HepG2 (cell line): ENCODE data around the genes APPL2, C12orf75 and NUAK1.

GRCh38 chr12:103901391-103901802 is 28.8 kb upstream of the HSP90B1 start:
- RRBS, 2 experiments = no CpG with 5 or more reads among the region's 5 CpGs
CAGE:
- cytosol, long polyA minus RNA = no peak
- cytosol, long polyA plus RNA = no peak
- long polyA plus RNA = no peak
- nucleus, long polyA minus RNA = no peak
- nucleus, long polyA plus RNA = no peak

GRCh38 chr12:104131741-104132045 is 6.3 kb downstream of the NFYB start:
- RRBS, 2 experiments = no CpG with 5 or more reads among the region's 3 CpGs
CAGE:
- cytosol, long polyA minus RNA = no peak
- cytosol, long polyA plus RNA = no peak
- long polyA plus RNA = no peak
- nucleus, long polyA minus RNA = no peak
- nucleus, long polyA plus RNA = no peak

DNA sequence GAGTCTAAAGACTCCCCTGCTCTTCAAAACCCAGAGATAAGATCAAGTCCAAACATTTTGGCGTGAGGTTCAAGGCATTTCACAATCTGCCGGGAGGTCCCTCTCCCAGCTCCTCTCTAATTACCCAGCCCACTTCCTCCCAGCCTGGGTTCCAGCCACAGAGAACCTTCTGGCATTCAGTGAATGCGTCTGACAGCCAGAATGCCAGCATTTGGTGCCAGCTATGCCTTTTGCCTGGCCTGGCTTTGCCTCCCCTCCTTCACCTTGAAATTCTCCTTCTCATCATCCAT is 37.6 kb upstream of the TXNRD1 start:
- RRBS, 2 experiments = no CpG with 5 or more reads among the region's 3 CpGs
CAGE:
- cytosol, long polyA minus RNA = no peak
- cytosol, long polyA plus RNA = no peak
- long polyA plus RNA = no peak
- nucleus, long polyA minus RNA = no peak
- nucleus, long polyA plus RNA = no peak

- RRBS, 2 experiments = no CpG with 5 or more reads among the region's 8 CpGs
CAGE:
- cytosol, long polyA minus RNA = no peak
- cytosol, long polyA plus RNA = no peak
- long polyA plus RNA = no peak
- nucleus, long polyA minus RNA = no peak
- nucleus, long polyA plus RNA = no peak
Observed at GRCh38 chr12:104219800-104220561, 4.4 kb downstream of the TXNRD1 start.

DNA sequence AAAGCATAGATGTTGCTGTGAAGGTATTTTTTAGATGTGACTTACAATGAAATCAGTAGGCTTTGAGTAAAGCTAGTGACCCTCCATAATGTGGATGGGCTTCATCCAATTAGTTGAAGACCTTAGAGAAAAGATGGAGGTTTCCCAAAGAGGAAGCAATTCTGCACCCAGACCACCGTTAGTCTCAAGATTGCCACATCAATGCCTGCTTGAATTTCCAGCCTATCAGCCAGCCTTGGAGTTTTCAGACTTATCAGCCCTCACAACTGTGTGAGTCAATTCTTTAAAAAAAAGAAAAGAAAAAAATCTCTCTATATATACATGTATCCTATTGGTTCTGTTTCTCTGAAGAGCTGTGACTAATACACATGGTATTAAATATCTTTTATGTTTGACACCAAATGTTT is 22.9 kb upstream of the EID3 start:
- RRBS, 2 experiments = no CpG with 5 or more reads among the region's 1 CpG
CAGE:
- cytosol, long polyA minus RNA = no peak
- cytosol, long polyA plus RNA = no peak
- long polyA plus RNA = no peak
- nucleus, long polyA minus RNA = no peak
- nucleus, long polyA plus RNA = no peak

GRCh38 chr12:104299673-104300659 is 3.6 kb upstream of the EID3 start:
- RRBS, 2 experiments = no CpG with 5 or more reads among the region's 11 CpGs
CAGE:
- cytosol, long polyA minus RNA = no peak
- cytosol, long polyA plus RNA = no peak
- long polyA plus RNA = no peak
- nucleus, long polyA minus RNA = no peak
- nucleus, long polyA plus RNA = no peak

GRCh38 chr12:104459416-104459713 is 2.6 kb downstream of the CHST11 start:
- RRBS, 2 experiments = no CpG with 5 or more reads among the region's 5 CpGs
CAGE:
- cytosol, long polyA minus RNA = no peak
- cytosol, long polyA plus RNA = no peak
- long polyA plus RNA = no peak
- nucleus, long polyA minus RNA = no peak
- nucleus, long polyA plus RNA = no peak

GRCh38 chr12:104472432-104473021 is 15.8 kb downstream of the CHST11 start:
- RRBS, 2 experiments = no CpG with 5 or more reads among the region's 7 CpGs
CAGE:
- cytosol, long polyA minus RNA = no peak
- cytosol, long polyA plus RNA = no peak
- long polyA plus RNA = no peak
- nucleus, long polyA minus RNA = no peak
- nucleus, long polyA plus RNA = no peak

GRCh38 chr12:104559727-104560244 is 103.0 kb downstream of the CHST11 start:
- RRBS, 2 experiments = no CpG with 5 or more reads among the region's 1 CpG
CAGE:
- cytosol, long polyA minus RNA = no peak
- cytosol, long polyA plus RNA = no peak
- long polyA plus RNA = no peak
- nucleus, long polyA minus RNA = no peak
- nucleus, long polyA plus RNA = no peak

- RRBS, 2 experiments = no CpG with 5 or more reads among the region's 36 CpGs
CAGE:
- cytosol, long polyA minus RNA = no peak
- cytosol, long polyA plus RNA = no peak
- long polyA plus RNA = no peak
- nucleus, long polyA minus RNA = no peak
- nucleus, long polyA plus RNA = no peak
Observed at GRCh38 chr12:104720013-104721093, 237.7 kb downstream of the SLC41A2 start.

DNA sequence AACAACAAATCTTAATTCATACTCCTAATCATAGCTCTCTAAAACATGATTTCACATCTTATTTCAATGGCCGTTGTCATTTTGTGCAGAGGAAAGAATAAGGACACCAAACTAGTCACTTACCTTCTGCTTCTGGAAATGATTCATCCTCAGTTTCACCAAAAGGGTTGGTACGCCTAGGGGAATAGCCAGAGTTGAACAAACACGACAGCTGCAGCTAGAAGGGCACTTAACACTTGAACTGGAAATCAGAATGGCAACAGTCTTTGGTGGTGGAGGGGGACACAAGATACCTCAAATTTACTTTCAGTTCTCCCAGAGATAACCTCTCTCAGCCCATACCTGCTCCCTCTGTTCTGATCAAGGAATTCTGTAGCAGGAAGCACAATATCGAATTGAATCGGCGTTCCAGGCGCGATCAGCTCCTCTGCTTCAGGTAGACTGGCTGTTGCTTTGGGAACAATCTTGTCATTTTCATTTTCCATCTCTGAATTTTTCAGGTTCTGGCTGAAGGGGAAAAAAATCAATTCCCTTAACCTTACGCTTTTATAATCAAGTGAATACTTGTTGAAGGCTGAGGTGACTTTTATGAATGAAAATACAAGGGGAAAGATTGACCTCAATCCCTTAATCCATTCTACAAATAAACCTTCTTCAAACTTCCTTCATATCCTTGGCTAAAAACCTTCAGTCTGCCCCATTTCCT is 46.2 kb downstream of the APPL2 start:
- RRBS, 2 experiments = no CpG with 5 or more reads among the region's 9 CpGs
CAGE:
- cytosol, long polyA minus RNA = no peak
- cytosol, long polyA plus RNA = no peak
- long polyA plus RNA = no peak
- nucleus, long polyA minus RNA = no peak
- nucleus, long polyA plus RNA = no peak

GRCh38 chr12:105235273-105236664 is at the start of gene APPL2:
Gene APPL2, minus strand, starts transcription at chr12:105236174.
- RRBS, 2 experiments = 3% methylated on average over 27 of the region's 94 CpGs
CAGE:
- cytosol, long polyA minus RNA = start-site peak on the minus strand at chr12:105236092-105236143, 24 reads
- cytosol, long polyA plus RNA = no peak
- long polyA plus RNA = start-site peak on the minus strand at chr12:105236082-105236131, 26 and 57 reads in 2 replicates
- nucleus, long polyA minus RNA = no peak
- nucleus, long polyA plus RNA = no peak

- RRBS, 2 experiments = no CpG with 5 or more reads among the region's 2 CpGs
CAGE:
- cytosol, long polyA minus RNA = no peak
- cytosol, long polyA plus RNA = no peak
- long polyA plus RNA = no peak
- nucleus, long polyA minus RNA = no peak
- nucleus, long polyA plus RNA = no peak
Observed at GRCh38 chr12:105321041-105321499, 9.4 kb upstream of the C12orf75 start.

- RRBS, 2 experiments = under 1 to 3% methylated on average over 13 to 16 of the region's 111 CpGs
CAGE:
- cytosol, long polyA minus RNA = no peak
- cytosol, long polyA plus RNA = no peak
- long polyA plus RNA = no peak
- nucleus, long polyA minus RNA = no peak
- nucleus, long polyA plus RNA = no peak
Observed at GRCh38 chr12:105330040-105331308, at the start of gene C12orf75. Gene C12orf75, plus strand, starts transcription at chr12:105330691.

DNA sequence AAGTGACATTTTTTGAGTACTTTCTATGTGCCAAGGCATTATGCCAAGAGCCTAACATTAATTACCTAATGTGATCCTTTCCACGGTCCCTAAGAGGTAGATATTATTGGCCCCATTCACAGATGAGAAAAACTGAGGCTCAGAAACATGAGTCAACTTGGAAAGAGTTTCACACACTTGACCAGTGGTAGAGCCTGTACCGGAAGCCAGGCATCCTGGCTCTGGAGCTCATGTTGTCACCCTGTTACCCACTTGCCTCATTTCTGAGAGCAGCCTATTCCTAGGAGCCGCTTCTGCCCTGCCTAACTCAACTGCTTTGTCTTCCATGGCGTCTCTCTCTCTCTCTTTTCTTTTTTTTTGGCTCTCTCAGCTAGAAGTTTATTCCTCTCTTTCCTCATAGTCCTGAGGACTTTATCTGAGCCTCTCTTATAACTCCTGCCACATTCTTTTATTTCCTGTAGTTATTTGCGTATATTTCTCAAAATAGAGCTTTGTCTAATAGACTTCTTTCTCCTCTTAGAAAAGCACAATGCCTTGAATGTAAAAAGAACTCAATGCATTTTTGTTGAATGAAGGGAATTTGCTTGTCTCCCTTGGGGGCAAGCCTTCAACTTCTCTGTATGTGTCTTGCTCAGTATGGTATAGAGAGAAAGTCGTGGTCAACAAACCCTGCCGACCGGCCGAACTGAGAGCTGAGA is 136.2 kb downstream of the C12orf75 start:
- RRBS, 2 experiments = no CpG with 5 or more reads among the region's 9 CpGs
CAGE:
- cytosol, long polyA minus RNA = no peak
- cytosol, long polyA plus RNA = no peak
- long polyA plus RNA = no peak
- nucleus, long polyA minus RNA = no peak
- nucleus, long polyA plus RNA = no peak

GRCh38 chr12:106080354-106080777 is 58.4 kb downstream of the NUAK1 start:
- RRBS, 2 experiments = no CpG with 5 or more reads among the region's 6 CpGs
CAGE:
- cytosol, long polyA minus RNA = no peak
- cytosol, long polyA plus RNA = no peak
- long polyA plus RNA = no peak
- nucleus, long polyA minus RNA = no peak
- nucleus, long polyA plus RNA = no peak

GRCh38 chr12:106083867-106084346 is 54.8 kb downstream of the NUAK1 start:
- RRBS, 2 experiments = 95% methylated on average over 2 of the region's 11 CpGs
CAGE:
- cytosol, long polyA minus RNA = no peak
- cytosol, long polyA plus RNA = no peak
- long polyA plus RNA = no peak
- nucleus, long polyA minus RNA = no peak
- nucleus, long polyA plus RNA = no peak

- RRBS, 2 experiments = 2 to 5% methylated on average over 11 of the region's 66 CpGs
CAGE:
- cytosol, long polyA minus RNA = no peak
- cytosol, long polyA plus RNA = no peak
- long polyA plus RNA = no peak
- nucleus, long polyA minus RNA = no peak
- nucleus, long polyA plus RNA = no peak
Observed at GRCh38 chr12:106138421-106139021, at the start of gene NUAK1. Gene NUAK1, minus strand, starts transcription at chr12:106138954.

DNA sequence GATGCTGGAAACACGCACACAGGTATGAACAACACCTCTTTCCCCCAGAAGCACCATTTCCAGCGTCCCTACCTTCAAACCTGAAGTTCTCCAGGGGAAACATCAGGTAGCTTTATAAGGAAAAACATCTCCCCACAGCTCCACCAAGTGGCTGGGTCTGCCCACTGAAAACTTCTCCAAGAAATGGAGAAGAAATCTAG is 10.3 kb upstream of the NUAK1 start:
- RRBS, 2 experiments = no CpG with 5 or more reads among the region's 2 CpGs
CAGE:
- cytosol, long polyA minus RNA = no peak
- cytosol, long polyA plus RNA = no peak
- long polyA plus RNA = no peak
- nucleus, long polyA minus RNA = no peak
- nucleus, long polyA plus RNA = no peak

DNA sequence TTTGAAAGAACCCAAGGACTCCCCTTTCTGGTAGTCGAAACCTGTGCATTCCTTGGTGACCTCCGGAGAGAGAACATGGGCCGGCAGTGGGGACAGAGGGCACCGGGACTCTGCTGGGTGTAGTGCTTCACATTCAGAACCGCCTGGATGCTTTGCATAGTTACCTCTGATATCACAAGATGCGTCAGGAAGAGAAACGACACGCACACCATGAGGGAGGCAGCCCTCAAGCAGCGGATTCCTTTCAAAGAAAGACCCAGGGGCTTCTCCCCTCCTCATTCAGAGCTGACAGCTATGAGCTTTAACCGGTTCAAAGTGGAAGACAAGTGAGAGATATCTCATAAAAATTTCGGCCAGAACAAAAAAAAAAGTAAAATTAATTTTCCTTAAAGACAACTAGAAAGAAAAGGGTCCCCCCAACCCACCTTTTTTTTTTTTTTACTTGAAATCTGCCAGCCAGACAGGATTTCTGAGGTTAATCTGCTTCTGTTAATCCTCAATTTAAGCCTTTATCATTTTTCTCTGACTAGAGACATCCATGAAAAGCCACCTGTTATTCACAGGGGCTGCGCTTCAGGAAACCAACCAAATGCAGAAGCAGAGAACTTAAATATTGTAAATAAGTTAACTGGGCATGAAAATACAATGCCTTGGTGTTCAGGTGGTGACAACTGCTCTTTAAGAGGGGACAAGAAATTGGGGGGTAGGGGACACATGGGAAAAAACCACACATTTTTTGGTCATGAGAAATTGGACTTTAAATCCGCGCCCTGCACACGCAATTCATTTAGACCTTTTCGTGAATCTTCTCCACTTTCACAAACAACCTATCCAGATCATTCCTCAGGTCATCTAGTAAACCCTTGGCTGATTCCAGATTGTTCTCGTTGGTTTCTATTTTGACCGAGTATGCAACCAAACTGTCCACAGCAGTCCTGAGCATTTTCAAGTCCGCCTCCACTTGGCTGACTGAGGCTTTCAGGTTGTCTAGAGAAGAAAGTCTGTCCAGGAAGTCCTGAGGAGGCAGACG is 9.3 kb downstream of the CKAP4 start:
- RRBS, 2 experiments = no CpG with 5 or more reads among the region's 20 CpGs
CAGE:
- cytosol, long polyA minus RNA = no peak
- cytosol, long polyA plus RNA = no peak
- long polyA plus RNA = no peak
- nucleus, long polyA minus RNA = no peak
- nucleus, long polyA plus RNA = no peak